WTC11 (cell line): ENCODE data around the genes CYP2W1 and GPR146.

GRCh38 chr7:983122-983674 lies at the start of gene CYP2W1:
CYP2W1 (plus strand) TSS chr7:983181.
- PRO-cap: no peak

- PRO-cap: no peak
Measured at GRCh38 chr7:986000-986895, 3.3 kb downstream of the CYP2W1 start.

- PRO-cap: no peak
Measured at GRCh38 chr7:1033475-1033989, 10.8 kb upstream of the GPR146 start.

DNA sequence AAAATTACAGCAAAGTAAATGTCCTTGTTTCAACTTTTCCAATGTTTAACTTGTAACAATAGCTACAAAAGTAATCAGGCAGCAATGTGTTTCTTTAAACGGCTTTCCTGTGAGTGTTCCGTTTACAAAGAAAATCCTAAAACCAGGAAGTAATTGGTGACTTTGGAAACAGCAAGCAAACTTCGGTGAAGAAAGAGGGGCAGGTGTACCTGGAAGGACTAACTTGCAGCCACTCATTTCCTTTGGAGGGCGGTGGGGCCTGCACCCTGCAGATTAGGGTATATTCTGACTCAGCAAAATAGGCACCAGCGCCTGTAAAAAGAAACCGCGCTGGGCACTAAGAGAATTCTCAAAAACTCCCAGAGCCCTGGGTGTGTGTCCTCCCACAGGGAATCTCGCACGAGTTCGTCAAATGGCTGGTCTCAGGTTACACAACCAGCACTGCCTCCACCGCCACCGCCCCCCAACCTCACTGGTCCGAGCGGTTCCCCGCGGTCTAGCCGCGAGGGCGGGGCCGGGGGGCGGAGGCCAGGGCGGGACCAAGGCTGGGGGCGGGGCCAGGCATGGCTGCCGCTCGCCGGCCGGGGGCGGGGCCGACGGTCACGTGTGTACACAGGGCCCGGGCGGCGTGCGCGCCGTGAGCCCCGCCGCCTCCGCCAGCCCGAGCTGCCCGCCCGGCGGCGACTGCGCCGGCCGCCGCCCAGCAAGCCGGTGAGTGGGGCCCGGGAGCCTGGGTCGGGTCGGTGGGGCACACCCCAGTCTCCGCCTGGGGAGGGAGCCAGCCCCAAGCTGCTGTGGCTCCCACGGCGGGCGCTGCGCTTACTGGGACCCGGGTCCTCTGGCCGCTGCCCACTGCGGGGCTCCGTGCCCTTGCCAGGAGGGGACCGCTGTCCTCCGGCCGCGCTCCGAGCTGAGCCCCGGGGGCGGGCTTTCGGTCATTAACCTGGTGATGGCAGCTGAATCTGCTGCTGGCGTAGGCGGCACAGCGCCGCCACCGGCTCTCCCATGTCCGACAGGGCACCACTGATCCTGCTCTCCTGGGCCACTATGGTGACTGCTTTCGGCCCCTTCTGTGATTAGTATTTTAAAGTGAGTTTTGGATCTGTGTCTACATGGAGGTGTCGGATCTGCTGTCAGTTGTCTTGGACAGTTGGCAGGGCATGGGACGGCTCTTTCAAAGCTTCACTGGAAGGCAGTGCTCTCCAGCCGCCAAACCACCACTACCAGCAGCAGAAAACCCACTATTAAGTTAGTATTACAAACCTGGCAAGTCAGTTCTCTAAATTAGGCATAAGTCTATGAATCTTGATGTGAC lies at the start of gene GPR146:
GPR146 (plus strand) TSS at position 599 of the 1,315 bp plus-strand sequence.
- PRO-cap: bidirectional peak, plus-strand start at position 664 of the sequence, minus-strand start at position 470 of the sequence

DNA sequence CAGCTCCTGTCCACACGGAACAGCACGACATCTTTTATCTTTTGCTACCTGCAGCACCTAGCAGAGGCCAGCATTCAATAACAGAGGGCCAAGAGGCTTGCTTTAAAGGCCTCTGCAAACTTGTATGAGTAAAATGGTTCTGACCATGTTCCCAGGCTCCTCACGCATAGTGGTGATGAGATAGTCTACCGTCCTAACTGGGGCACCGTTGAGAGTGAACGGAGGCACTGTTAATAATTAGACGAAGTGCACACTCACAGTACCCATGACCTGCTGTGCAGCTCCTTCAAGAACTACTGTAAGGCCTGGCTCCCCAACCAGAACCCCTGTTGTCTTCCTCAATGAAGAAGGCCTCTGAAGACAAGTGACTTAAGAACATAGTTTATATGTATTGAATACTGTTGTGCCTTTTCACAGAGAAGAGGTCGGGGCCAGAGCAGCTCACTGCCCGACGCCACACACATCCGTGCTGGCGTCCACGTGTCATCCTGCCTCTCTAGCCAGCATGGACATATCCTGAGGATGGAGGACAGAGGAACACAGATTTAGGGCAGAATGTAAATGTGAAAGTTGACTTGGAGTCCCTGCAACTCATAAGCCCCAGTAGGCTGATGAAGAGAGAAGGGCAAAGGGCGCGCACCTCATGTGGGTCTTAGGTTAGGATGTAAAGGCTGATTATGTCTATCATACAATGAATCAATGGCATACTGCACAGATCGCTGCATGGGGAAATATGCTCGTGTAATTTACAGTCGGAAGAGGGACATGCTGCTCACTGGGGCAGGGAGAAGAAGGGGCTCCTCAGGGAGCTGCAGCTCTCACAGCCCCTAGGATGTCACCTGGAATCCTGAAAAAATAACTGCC lies 1.3 kb downstream of the GPR146 start:
- PRO-cap: no peak

GRCh38 chr7:1046761-1047367 lies 2.5 kb downstream of the GPR146 start:
- PRO-cap: no peak

DNA sequence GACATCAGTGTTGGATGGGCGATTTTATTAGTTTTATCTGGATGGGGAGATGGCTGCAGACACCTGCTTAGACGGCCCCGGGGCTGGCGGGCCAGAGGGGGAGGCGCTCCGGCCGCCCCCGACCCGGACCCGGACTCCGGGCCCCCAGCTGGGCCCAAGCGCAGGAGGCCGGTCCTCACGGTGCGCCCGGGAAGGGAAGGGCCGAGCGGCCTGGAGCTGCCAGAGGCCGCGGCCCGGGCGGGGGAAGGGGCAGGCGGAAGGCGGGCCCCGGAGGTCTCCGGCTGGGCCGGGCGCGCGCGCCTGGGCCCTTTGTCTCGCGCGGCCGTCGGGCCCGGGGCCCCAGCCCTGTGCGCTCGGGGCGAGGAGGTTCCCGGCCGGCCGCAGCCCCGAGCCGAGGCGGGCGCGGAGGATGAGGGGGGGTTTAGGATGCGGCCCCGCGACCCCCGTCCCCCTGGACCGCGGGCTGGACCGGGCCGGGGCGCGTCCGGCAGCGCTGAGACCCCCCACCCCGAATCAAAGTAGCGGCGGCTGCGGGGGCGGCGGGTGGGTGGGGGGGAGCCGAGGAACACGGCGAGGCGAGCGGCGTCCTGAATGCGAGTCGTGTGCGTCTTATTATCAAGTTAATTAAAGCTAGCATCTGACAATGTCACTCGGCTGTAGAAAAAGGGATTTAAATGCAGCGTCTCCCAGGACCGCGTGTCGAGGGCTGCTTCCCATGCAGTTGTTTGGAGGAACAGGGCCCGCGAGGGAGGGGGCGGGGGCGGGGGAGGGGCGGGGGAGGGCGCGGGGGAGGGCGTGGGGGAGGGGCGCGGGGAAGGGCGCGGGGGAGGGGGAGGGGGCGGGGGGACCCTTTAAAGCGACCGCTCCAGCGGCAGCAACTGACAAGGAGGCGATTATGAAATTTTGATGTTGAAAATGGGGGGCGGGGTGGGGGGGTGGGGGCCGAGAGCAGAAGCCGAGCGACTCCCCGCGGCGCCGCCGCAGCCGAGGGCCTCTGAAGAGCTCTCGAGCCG lies 2.9 kb upstream of the UNCX start:
- PRO-cap: no peak

DNA sequence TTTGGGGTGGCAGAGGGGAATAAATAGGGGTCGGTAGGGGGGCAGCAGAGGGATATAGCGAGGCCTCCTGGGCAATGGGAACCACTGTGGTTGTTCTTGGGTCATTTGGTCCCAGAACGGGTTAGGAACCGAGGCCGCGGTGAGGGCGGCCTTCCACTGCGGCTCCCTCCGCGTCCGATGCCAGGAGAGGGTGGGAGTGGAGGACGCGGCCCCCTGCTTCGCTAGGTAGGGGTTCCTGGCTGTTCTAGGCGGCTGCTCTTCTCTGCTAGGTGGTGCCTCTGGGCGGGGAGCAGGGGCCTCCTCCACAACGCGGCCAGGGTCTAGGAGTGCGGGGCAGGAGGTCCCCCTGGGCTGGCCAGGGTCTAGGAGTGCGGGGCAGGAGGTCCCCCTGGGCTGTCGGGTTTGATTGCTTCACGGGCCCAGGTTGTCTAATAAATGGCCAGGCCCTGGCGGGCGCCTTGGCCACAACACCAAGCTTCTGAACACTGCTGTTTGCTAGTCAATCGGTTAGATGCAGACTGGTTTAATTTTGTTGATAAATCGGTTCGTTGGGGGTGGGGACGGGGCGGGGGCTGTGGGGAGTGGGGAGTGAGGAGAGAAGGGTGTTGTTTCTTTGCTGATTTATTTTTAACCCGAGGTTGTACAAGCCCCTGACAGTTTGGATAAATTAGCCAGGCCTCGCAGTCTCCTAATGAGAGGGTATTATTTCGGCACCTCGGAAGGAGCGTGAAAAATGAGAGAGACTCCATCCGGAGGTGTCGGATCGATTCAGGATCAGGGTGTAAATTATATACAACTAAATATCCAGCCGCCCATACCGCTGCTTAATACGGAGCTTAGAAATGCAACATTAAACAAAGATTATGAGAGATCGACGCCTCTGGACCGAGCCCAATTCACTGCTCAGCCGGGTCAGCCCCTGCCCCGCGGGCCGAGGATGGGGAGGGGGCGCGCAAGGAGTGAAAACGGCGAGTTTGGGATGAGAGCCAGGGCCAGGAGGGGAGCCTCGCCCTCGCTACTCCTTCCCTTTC lies 7.7 kb downstream of the UNCX start:
- PRO-cap: no peak

GRCh38 chr7:1403763-1404338 lies 55.4 kb downstream of the MICALL2 start:
- PRO-cap: no peak

GRCh38 chr7:1444517-1445724 lies 14.3 kb downstream of the MICALL2 start:
- PRO-cap: no peak

DNA sequence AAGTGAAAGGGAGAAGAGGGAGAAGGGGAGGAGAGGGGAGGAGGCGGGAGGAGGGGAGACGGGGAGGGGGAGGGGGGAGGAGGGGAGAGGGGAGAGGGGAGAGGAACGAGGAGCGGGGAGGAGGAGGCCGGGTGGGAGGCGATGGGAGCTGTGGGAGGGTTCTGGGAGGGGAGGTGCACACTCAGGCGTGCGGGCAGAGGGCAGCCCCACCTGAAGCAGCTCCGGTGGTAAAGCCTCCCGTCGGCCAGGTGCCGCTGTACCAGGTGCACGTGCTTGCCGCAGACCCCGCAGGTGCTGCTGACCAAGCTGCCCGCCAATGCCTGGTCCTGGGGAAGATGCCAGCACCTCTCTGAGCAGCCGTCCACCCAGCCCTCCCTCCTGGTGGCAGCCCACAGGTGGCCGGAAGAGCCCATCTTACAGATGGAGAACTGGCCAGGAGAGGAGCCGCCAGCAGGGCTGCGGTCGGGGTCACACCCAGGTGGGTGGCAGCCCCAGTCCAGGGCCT lies 12.7 kb downstream of the MICALL2 start:
- PRO-cap: no peak

GRCh38 chr7:1472896-1473589 lies 13.8 kb upstream of the MICALL2 start:
- PRO-cap: no peak

- PRO-cap: no peak
Measured at GRCh38 chr7:1534311-1534792, 3.9 kb downstream of the MAFK start.

GRCh38 chr7:1542650-1543842 lies 12.5 kb downstream of the MAFK start:
- PRO-cap: no peak

- PRO-cap: no peak
Measured at GRCh38 chr7:1548452-1548964, 7.5 kb downstream of the TMEM184A start.

DNA sequence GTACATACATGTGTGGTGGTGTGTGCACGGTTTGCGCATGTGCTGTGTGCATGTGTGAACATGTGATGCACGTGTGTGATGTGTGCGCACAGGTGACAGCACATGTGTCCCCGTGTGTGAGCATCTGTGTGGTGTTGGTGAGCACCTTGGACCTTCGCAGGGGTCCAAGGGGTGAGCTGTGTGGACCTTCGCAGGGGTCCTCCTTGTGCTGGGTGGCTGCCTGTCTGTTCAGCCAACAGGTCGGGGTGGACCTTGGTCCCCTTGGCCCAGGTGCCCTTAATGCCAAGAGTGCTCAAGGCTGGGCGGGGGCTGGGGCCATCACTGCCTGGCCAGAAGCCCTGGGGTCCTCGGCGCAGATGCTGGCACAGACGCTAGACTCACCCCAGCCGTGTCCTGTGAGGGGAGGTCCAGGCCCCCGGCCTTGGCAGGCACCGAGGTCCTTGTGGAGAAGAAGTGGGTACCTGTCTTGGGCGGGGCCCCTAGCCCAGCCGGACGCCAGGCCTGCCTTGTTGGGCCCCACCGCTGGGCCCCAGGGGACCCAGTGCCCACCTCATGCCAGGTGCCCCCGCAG lies 6.8 kb downstream of the TMEM184A start:
- PRO-cap: no peak

DNA sequence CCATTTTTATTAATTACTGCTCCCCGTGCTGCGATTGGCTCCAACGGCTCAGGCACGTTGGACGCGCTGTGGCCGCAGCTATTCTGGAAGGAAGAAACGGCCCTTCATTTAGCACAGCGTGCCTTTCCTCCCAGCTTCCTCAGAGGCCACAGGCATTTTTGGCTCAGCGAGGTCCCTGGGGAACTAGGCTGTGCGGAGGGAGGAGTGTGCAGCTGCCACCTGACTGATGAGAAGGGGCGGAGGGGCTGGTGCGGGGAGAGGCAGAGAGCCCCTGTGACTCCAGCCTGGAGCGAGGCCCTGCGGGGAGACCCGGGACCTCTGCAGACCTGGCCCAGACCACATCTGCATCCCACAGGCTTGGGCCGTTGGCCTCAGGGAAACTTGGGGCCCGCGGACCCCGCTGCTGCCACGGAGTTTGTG lies 22.8 kb upstream of the ELFN1 start:
- PRO-cap: no peak

DNA sequence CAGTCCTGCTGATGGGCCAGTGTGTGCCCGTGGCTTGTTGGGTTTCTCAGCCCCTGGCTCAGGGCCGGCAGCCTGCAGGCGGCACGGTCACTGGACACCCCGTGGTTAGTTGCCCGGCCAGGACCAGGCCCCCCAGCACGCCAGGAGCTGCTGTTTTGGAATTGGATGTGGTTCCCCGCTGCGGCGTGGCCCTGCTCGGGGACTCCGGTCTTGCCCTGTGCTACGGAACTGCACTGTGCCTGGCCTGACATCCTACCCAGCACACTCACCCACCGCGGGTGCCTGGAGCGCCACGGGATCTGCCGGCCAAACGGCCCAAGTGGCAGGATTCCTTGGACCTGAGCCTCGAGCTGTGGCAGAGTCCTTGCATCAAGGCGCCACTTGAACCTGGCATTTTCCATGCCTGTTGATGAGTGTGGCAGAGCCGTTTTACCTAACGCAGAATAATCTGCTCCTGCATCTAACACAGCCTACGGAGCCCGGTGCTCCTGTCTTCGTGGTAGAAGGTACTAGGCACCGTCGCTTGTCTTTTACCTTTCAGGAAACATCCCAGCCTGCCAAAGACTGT lies 89.1 kb downstream of the ELFN1 start:
- PRO-cap: no peak

DNA sequence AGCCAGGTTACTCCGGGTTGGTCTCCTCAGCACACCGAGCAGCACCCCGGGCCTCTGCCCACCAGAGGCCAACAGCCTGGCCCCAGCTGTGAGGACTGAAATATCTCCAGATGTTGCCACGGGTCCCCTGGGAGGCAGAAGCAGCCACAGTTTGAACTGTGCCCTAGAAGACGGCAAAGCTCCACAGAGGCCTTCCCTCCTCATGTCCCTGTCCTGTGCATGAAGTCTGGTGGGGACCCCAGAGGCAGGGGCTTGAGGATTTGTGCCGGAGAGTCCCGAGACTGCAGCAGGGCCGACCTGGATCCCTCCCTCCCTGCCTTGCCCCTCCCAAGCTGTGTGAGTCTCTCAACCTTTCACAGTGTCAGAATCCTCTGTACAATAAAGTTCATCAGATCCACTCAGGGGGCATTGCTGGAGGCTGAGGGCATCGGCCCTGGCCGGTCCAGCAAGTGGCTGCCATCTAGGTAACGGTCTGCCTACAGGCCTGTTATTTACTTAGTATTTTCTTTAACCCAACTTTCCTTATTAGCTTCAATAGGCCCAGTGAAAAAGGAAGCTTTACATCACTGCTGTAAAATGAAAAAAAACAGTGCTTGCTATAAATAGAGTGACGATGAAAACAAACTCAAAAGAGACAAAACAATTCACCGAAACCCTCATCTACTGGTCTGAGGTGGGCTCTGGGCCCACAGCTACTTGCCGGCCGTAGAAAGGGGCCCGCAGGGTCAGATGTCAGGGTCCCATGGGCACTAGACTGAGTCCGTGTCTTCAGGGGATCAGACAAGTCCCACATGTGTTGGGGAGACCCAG lies 192.3 kb downstream of the ELFN1 start:
- PRO-cap: no peak

DNA sequence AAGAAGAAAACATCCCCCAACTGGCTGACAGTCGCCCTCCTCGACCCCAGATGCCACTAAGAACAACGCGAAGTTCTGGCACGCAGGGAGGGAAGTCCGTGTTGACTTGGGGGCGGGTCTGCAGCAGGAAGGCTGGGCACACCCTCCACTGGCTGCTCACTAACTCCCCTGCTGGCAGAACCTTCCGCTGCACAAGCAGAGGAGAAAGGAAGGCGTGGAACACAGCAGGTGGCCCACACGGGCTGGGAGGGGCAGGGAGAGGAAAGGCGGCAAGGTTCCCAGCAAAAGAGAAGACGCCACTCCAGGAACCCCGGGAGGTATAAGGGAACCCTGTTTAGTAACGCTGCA lies 205.2 kb downstream of the ELFN1 start:
- PRO-cap: no peak